HGPS cell (cell line): ENCODE measurements around a stretch of chr1.

DNA sequence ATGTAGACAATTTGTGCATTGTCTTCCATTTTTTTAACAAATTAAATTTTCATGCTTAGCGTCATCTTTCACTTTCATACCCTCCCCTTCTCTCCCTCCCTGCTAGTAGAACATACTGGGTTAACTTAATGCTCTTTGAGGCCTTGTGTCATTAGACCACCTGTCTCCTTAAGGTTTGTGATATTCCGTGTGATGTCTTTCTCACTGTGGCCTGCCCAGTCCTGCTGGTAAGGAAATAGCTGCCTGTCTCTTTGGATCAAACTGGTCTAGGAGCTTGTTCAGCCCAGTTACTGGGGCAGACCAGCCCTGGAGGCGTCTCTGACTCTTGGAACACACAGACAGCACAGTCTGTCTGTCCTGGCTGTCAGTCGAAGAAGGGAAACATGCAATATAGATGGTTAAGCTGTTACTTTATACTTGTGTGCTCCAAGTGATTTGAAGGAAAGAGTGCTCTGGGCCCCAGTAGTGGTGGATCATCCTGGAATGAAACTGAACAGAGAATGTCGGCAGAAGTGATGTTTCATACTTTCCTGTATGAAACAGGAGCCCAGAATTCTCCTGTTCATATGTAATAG, 20.4 kb downstream of the PBX1 start:
- RRBS, result no CpG with 5 or more reads among the region's 5 CpGs

- RRBS, result no CpG with 5 or more reads among the region's 13 CpGs
Observed at GRCh38 chr1:164611656-164613037, 53.2 kb downstream of the PBX1 start.

DNA sequence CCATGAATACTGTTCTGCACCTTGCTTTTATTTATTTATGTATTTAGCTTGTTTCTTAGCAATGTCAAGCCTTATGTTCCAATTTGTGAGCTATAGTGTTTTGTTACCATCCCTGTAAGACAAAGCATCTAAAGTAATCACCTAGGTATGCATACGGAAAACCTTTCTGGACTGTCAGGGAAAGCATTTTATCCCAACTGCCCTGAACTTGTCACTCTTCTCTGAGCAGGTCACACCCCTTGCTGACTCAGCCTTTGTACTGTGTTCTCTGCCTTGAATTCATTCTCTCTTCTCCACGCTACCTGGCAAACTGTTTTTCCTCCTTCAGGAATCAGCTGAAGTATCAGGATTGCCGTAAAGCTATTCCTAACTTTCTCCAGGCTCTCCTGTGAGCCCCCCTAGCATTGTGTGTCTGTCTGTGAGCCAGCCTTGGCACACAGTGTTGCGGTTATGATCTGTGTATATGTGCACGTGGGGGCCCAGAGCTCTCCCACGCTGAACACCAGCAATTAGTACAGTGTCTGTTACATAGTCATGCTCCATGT, 54.2 kb downstream of the PBX1 start:
- RRBS, result no CpG with 5 or more reads among the region's 6 CpGs

DNA sequence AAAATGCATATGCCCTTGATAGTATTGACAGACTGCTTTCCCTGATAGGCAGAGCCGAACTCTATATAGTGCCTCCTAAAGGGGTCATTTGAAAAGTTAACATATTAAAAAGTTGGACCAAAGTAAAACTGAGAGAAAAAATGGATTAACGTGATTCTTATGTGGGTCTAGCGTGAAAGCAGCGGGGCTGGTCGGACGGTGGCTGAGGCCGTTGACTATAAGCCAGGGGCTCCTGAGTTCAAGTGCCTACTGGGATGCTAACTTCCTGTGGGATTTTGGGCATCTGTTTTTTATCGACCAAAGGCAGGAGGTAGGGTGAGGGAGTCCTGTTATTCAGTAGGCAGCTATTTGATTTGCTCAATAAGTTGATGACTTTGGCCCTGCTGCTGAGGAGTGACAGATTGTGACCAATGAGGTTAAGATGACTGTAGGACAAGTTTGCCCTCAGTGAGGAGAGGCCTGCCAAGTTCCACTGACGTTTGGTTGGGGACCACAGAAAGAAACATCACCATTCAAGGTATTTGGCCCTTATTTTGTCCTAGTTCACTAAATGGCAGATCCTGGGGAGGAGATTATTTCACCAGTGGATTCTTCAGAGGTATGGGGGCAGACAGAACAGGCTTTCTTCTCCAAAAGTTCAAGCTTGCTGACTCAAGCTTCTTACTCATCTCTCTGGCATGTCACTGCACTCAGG, 78.4 kb downstream of the PBX1 start:
- RRBS, result no CpG with 5 or more reads among the region's 9 CpGs

- RRBS, result no CpG with 5 or more reads among the region's 10 CpGs
Observed at GRCh38 chr1:164673637-164674149, 114.7 kb downstream of the PBX1 start.

DNA sequence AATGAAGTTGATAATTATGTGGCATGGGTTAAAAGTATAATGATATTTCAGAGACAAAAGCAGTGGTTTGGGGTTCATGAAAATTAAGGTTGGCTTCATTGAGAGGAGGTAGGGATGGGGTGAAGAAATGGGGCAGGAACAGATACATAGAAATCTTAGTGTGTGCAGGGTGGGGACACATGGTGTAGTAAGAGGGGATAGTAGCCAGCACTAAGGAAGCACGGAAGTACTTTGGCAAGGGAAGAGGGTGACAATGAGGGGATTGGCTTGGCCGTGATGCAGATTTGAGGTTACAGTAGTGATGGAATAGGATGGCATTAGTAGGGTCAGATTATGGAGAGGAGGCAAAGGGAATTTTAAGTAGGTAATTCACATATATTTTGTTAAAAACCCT, 118.6 kb downstream of the PBX1 start:
- RRBS, result no CpG with 5 or more reads among the region's 2 CpGs

- RRBS, result no CpG with 5 or more reads among the region's 1 CpG
Observed at GRCh38 chr1:164694566-164694766, 135.5 kb downstream of the PBX1 start.

DNA sequence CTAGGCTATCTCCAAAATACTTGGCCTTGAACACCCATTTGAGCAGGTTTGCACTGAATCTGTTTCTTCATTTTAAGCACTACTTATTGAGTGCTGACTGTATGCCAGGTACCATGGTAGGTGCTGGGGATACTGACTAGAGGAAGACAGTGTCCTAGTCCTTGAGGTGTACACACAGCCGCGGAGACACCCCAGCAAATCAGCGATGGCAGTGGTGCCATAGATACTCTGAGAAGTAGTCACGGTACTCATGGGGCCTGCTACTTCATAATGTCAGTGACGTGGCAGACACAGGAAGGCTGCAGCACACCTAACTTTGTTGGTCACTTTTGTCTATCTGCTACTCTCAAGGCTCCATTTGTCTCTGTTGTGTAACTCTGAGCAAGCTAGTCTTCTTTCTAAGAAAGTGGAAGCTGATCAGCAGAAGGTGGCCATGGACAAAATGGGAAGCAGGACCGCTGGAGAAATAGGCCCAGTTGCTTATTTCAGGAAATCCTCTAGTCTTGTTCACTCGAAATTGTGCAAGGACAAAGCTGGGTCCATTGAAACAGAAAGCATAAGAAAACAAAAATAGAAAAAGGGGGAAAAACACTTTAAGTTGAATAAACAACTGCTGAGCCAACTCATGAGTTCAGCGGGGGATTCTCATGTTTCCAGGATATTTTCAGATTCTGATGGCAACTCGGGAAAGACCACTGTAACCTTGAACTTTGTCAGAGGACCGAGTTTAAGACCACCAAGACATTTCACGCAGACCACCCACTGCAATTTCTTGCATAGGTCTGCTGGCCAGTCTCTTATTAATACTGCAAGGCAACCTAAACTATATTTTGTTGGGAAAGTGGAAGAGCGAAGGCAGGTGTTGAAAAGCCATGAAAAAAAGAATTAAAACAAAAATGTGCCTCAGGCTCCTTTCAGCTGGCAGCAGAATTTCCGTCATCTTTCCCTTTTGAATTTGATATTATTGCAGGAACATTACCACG, 150.1 kb downstream of the PBX1 start:
- RRBS, result no CpG with 5 or more reads among the region's 14 CpGs

DNA sequence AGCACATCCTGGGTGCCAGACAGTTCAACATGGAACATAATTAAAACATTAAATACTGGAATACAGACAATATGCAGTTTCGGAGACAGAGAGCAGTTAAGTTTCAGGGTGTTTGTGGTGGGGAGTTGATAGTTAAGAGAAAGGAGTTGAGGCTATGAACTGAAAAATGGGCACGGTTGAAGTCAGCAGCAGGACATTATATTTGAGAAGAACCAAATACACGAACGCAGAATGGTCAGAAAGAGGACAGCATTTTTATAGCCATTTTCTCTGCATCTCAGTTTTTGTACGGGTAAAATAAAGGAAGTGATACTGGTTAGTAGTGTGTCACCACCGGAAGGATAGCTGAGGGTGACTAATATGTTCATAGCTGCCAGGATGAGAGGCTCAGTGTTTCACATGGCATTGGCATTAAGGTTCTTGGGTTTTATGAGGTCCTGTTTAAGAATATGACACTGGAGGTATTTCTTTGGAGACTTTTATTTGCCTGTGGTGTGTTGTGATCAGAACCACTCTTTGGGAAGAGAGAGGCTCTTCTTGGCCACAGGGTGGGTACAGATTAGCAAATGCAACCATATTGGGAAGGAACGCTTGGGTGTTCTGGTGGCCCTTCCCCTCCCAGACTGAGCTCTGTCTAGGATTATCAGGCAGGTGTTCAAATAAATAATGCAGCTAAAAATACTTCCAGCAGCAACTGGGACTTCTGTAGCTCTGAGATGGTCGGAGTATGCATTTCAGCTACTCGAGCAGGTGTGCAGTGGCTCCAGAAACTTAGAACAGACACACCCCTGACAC, 158.1 kb downstream of the PBX1 start:
- RRBS, result no CpG with 5 or more reads among the region's 9 CpGs

DNA sequence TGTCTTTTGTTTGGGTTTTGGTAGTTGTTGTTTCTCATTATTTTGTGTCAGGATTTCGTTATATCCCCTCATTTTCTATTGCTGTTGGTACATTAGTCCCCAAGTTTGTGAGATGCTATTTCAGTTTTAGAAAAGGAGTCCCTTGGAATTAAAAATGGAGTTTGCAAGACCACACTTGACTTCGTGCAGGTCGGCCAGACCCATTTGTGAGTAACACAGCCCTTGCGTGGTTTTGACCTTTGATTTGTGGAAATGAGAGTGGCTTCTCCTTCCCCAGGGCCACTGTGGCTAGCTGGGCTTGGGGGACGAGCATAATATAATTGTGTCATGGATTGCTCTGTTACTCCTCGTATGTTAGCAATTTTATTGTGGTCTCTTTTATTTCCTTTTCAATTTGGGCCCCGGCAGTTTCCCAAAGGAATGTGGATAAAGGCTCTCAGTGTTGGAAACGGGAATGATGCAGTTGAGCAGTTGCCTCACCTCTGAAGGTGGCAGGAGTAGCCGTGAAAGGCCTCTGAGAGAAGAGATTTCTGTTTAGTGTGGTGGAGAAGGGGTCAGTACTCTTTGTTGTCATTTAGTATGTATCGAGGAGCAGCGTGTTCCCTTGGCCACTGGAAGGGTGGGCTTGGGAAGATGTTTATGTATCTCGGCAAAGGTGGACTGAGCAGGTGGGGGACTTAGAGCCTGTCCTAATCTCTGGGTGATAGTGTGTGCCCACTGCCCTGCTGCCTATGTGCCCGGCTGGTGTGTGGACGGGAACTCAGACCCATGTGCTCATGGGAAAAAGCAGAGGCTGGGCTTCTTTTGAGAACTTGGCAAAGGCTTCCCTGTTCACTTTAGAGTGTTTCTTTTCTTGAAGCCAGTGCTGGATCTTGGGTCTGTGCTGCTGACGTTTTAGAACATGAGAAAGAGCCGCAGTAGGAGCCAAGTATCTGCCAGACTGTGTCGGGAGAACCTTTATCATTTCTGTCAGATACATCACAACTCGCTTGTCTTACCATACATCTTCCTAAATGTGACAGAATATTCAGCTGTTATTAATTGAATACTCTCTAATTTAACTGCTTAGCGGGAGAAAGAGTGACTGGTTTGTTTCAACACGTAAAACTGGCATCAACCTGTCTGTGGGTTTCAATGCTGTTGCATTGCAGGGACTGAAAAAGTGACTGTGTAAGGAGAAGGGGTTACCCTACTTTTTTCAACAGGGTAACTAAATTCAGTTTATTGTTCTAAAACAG, 194.9 kb downstream of the PBX1 start:
- RRBS, result no CpG with 5 or more reads among the region's 20 CpGs

DNA sequence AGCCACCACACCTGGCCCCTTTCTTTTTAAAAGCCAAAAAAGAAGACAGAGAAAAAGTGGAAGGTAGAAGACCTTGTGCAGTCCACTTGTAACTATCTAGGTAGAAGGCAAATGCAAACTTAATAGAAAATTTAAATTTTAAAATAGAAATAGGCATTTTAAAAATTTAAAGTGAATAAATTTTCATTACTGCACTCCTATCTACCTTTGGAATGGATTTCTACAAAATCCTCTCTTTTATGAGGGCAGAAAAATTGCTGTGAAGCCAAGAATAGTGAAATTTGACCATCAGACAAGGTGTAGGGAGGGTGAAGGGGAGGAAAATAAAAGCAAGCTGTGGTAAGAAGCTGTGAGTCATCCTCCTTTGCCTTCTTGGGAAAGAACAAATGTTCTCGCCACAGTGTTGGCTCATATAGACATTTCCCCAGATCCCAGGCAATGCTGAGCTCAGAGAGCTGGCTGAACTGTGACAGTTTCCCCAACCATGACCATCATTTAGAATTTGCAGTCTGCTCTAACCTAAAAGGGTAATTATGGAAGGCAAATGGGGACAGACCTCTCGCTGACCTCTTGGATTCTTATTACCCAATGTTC, 235.3 kb downstream of the PBX1 start:
- RRBS, result no CpG with 5 or more reads among the region's 2 CpGs

- RRBS, result no CpG with 5 or more reads among the region's 4 CpGs
Observed at GRCh38 chr1:165166123-165166460, 190.4 kb downstream of the LMX1A start.

GRCh38 chr1:165467523-165468545, 22.9 kb upstream of the RXRG start:
- RRBS, result no CpG with 5 or more reads among the region's 15 CpGs

DNA sequence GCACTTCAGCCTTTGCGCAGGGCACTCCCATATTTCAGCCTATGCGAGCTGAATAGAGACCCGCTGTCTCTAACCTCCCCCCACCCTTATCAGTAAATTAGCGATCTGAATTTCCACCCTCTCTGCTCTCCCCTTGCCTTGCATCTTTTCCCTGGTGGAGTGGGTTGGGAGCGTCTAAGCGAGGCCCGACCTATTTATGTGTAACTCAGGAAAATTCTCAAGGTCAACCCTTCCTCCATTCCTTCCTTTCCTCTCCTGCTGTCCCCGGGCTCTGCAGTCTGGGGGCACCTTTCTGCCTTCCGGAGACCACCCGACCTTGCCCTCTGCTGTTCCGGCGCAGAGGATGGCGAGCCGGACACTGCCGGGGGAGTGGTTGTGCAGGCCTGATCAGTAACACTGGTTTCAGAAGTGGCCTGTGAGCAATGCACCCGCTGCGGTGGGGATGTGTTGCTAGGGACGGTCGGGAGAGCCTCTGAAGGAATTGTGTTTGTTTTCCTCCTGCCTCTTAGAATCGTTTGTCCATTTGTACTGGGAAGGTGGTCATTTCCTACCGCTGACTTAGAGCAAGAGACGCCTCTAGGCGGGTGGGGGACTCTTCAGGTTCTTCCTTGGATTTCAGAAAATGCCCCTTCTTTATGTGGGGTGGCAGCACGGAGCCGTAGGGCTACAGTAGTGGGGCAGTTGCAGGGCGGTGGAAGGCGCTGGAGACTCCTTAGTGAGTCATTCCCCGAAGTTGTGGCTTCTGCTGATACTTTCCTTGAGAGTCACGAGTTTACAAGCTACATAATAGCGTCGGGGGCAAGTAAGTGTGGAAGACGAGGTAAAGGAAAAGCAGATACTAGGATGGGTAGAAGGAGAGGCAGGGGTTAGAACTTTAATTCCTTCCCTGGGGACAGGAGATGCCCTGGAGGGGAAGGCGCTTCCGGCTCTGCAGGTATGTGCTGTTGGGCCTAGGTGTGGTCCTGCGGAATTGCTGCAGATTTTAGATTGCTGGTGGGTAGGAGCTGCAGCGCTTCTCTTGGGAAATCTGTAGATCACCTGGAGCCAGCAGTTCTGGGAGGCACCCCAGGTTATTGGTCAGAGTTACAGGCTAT, 654 bp downstream of the MGST3 start:
- RRBS, result 0% methylated on average over 1 of the region's 36 CpGs

- RRBS, result no CpG with 5 or more reads among the region's 1 CpG
Observed at GRCh38 chr1:165633813-165634197, 2.8 kb downstream of the MGST3 start.

DNA sequence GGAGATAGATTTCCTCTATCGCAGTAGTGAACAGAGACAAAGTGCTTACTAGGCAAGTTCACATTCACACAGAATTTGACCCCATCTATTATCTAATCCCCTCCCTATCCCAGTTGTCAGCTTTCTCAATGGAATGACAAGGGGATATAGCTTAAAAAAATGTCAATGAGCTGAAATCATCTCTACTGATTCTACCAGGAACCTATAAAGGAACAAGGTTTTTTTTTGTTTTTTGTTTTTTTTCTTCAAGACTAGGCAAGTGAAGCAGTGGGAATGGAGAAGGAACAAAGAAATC, 31.3 kb downstream of the MGST3 start:
- RRBS, result no CpG with 5 or more reads among the region's 1 CpG

GRCh38 chr1:165853856-165854616, 26.6 kb downstream of the UCK2 start:
- RRBS, result no CpG with 5 or more reads among the region's 6 CpGs

- RRBS, result no CpG with 5 or more reads among the region's 2 CpGs
Observed at GRCh38 chr1:165914692-165915071, 87.3 kb downstream of the UCK2 start.

DNA sequence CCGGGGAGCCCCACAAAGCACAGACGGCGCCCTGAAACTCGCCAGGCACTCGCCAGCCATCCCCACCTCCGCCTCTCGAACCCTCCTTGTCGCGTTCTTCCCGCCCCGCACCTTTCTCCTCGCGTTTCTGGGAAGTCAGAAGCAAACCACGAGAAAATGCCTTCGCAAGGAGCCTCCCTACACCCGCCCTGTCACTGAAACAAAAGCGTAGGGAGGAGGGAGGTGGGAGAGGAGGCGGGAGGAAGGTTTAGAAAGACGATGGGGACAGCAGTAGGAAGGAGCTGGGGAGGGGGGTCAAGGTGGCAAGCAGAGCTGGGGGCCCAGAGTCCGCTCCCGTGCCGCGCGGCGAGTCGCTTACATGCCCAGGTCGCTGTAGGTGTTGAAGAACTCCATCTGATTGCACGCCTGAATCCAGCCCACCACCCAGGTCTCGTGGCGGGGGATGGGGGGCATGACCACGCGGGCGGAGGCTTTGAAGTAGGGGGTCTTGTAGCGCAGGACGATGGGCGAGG, 1.1 kb downstream of the FAM78B start:
- RRBS, result no CpG with 5 or more reads among the region's 36 CpGs

DNA sequence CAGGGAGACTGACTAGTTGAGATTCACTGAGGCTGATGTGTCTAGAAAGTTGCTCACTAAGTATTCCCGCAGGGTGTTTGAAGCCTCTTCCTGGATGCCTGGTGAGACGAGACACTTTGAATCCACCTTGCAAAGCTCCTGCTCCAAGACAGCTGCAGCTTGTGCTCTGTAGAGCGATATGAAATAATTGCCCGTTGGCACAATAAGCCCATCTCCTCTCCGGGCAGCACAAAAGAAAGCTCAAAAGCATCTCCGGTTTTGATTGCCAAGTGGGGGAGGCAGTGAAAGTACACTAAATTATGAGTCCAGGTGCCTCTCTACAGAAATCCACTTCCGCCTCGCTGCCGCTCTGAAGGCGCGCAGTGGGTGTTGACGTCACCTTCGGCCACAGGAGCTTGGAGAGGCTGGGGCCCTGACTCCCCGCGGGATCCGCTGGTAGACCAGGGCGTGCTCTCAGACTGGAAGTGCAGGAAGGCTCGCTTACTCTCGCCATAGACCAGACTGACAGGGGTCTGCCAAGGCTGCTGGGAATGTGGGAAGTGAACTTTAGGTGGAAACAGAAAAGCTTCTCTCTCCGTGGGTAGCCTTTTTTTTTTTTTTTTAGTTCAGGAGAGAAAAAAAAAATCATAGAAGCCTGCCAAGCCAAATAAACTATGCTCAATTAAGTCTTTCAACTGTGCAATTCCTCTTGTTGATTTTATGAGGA, 46.1 kb downstream of the GPA33 start:
- RRBS, result no CpG with 5 or more reads among the region's 20 CpGs